ENCODE measurements around a stretch of chr3.

GRCh38 chr3:187290453-187290921 lies 1.1 kb downstream of the MASP1 start:
- RRBS: no CpG with 5 or more reads among the region's 1 CpG

DNA sequence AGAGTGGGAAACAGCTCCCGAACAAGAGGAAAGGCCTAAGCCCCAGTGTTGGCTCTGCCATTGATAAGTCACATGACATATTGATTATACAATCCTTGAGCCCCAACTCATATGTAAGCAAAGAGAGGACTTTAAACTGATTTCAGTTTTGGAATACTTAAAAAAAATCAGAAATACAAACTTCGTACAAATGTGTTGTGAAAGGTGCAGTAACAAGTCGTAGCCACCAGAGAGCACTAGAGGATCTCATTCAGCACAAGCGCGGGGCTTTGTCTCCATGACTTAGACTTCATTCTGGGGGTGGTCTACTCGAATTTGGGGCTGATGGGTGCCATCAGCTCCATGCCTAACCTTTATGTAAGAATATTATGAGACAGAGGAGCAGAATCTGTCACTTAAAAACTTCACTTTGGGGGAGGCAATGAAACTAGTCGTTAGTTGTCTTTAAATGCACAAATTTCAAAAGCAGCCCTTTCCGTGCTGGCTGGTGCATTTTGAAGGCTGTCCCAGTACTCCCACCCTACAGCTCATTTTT lies 27.3 kb upstream of the MASP1 start:
- RRBS: no CpG with 5 or more reads among the region's 8 CpGs

GRCh38 chr3:187367058-187367457 lies 1.1 kb upstream of the RTP4 start:
- RRBS: no CpG with 5 or more reads among the region's 6 CpGs

DNA sequence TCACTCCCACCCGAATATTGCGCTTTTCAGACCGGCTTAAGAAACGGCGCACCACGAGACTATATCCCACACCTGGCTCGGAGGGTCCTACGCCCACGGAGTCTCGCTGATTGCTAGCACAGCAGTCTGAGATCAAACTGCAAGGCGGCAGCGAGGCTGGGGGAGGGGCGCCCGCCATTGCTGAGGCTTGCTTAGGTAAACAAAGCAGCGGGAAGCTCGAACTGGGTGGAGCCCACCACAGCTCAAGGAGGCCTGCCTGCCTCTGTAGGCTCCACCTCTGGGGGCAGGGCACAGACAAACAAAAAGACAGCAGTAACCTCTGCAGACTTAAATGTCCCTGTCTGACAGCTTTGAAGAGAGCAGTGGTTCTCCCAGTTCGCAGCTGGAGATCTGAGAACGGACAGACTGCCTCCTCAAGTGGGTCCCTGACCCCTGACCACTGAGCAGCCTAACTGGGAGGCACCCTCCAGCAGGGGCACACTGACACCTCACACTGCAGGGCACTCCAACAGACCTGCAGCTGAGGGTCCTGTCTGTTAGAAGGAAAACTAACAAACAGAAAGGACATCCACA lies 44.3 kb downstream of the RTP4 start:
- RRBS: no CpG with 5 or more reads among the region's 18 CpGs

GRCh38 chr3:187741817-187742041 lies 3.5 kb downstream of the BCL6 start:
- RRBS: no CpG with 5 or more reads among the region's 4 CpGs

GRCh38 chr3:187989727-187990253 lies 164.2 kb upstream of the LPP start:
- RRBS: no CpG with 5 or more reads among the region's 9 CpGs

DNA sequence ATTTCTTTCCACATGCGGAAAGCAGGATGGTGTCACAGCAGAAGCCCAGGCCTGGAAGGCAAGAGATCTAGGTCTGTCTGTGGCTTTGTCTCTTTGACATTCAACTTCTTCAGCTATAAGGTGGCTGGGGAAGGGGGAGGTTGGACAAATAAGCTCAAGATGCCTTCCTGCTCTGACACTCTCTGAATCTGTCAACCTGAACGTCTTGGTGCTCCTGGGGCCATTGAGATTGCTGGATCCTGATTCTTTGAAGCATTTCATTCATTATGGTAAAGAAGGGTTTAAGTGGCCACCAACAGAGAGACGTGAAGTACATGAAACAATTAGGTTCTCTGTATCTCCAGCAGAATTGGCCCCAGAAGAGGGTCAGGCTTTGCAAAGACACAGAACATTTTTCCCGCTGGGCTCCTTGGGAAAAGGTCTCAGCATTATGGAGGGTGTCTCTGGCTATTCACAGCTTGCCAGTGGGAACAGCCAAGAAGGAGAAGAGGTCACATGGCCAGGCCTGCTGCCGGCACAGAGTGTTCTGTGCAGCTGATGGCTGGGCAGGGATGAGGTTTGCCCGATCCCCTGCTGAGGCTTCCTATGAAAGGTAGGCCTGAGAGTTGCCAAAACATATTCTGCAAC lies 77.9 kb upstream of the LPP start:
- RRBS: no CpG with 5 or more reads among the region's 6 CpGs

DNA sequence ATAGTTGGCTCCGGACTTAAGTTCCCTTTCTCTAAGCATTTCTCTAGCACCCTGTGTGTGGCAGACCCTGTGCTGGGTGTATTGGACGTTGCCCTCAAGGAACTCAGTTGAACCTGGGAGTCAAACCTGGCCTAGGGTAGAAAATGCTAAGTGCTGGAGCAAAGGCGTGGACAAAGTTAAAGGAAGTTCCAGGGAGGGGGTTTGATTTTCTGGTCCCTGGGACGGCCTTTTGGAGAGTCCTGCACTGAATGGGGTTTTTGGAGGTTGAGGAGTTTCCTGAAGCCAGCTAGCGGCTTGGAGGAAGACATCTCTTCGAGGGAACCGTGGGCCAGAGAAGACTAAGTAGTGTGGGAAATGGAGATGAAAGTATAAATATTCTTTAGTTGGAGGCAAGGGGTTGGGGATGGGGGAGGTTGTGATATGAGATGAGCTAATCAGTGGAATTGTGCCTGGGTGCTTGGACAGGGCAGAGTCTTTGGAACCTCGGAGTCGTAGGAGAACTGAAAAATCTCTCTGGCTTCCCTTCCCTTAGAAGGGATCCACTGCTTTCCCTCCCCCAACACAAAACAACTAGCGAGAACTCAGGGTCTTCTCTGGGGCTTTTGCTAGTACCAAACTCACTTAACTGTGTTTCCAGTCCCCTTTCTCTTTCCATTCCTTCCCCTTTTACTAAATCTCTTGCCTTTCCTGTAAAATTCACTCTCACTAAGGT lies 902 bp downstream of the LPP start:
- RRBS: 17% methylated on average over 1 of the region's 10 CpGs

DNA sequence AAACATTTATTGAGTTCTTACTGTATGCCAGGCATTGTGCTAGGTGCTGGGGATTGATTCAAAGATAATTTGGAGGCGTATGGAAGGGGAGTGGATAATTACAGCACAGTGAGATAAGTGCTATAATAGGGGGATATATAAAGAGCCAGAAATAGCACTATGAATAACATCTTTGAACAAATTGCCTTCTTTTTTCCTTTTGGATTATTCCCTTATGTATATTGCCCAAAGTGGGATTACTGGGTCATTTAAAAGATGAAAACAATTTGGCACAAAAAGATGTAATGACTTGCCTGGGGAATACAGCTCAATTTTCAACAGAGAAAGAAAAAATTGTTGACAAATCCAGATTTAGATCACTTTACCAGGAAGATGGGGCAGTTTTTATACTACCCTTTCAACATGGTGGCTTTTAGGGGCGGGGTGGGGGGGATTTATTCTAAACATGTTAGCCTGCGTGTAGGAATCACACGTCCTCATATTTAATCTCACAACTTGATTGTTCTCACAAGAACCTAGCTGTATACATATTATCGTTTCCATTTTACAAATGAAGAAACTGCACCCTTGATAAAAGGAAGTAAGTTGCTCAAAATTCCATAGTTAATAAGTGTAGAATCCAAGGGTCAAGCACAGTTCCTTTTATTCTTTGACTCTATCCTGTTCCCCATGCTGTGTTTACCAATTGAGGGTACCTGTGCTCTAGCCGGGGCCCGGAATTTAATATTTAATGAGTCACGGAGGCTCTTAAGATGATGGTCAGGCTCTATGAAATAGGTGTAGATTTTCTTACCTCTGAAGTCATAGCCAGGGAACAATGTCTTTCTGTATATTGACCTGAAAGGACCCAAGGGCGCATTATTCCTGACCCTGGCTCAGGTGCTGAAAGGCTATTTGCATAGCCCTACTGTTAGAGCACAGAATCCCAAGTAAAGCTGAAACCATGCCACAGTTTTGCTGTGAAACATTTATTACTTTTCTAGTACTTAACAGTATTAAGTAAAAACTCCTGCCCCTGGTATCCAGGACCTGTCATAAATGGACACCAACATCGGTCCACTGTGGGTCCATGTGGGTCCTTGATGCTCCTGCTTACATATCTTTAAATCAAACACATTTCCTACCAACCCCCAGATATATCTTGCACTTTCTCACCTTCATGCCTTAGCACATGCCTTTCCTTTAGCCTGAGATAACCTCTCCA lies 65.1 kb downstream of the LPP start:
- RRBS: no CpG with 5 or more reads among the region's 10 CpGs

DNA sequence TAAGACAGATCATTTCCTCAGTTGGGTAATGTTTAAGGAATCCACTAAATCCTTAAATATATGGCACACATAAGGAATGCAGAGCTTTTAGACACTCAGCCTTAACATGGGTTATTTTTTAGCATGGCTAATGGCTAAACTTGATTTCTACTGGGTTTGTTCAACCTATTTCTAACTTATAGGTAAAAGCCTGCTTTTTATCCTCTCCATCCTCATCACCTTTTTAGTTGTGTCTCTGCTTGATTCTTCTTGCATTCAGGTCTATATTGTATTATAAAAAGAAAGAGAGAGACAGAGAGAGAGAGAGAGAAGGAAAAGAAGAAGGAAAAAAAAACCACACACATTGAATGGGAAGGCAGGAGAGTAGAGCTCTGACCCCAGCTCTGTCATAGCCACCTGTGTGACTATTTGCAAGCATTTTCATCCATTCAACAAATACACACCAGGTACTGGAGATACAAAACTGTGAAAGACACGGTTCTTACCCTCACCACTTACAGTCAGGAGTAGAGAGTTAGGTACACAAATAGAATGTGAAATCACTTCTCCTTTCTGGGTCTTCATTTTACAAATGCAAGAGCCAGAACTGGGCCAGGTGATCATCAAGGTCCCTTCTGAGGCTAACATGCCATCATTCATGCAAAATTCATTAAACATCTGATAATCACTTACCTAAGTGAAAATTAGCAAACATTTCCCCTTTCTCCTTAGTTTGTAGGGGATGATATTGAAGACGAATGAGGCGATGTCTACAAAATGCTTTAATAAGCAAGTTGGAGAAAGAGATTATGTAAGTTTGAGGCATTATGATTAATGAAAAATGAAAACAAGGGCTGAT lies 88.4 kb downstream of the LPP start:
- RRBS: no CpG with 5 or more reads among the region's 3 CpGs

GRCh38 chr3:188270189-188270955 lies 116.4 kb downstream of the LPP start:
- RRBS: no CpG with 5 or more reads among the region's 7 CpGs

DNA sequence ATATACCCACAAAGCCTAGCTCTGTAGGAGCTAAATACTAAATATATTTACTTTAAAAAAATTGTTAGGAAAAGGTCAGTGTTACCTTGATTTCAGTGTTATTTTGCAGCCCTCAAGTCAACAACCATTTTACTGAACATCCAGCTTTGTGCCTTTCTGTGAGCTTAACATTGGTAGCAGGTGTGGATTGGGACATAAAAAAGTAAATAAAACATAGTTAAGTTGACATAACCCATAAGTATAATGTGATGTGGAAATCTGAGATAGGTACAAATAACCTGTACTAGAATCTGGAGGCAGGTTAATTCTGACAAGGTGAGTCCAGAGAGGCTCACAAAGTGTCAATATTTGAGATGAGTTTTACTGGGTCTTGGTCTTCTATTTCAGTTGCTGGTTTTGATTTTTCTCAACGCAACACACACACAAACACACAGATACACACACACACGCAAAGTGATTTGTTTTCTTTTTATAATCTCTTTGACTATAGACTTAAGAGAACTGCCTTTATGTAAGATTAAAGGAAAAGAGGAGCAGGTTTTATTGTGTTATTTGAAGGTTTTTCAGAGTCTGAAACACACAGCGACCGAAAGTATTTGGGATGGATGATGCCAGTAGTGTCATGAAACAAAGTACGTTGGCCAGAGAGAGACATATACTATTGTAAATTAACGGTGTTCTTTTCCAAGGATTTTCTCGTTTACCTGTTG lies 151.4 kb downstream of the LPP start:
- RRBS: no CpG with 5 or more reads among the region's 7 CpGs

GRCh38 chr3:188339346-188340132 lies 185.6 kb downstream of the LPP start:
- RRBS: no CpG with 5 or more reads among the region's 11 CpGs

- RRBS: no CpG with 5 or more reads among the region's 5 CpGs
Measured at GRCh38 chr3:188402361-188403033, 248.5 kb downstream of the LPP start.

DNA sequence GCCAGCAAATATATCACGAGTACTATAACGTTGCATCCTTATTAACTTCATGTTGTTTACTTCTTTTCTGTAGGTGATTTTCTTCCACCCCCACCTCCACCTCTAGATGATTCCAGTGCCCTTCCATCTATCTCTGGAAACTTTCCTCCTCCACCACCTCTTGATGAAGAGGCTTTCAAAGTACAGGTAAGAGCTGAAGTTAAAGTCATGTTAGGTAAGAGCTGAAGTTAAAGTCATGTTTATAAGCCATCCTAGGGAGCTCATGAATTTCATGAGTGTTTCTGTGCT lies 330.5 kb downstream of the LPP start:
- RRBS: no CpG with 5 or more reads among the region's 2 CpGs

DNA sequence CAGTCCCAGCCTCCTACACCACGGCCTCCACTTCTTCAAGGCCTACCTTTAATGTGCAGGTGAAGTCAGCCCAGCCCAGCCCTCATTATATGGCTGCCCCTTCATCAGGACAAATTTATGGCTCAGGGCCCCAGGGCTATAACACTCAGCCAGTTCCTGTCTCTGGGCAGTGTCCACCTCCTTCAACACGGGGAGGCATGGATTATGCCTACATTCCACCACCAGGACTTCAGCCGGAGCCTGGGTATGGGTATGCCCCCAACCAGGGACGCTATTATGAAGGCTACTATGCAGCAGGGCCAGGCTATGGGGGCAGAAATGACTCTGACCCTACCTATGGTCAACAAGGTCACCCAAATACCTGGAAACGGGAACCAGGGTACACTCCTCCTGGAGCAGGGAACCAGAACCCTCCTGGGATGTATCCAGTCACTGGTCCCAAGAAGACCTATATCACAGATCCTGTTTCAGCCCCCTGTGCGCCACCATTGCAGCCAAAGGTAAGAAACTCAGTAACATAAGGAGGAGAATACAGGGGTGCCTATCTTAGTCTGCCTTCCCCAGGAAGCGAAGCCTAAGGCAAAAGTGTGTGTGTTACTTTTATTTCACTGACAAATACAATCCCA lies 455.5 kb downstream of the LPP start:
- RRBS: no CpG with 5 or more reads among the region's 7 CpGs

DNA sequence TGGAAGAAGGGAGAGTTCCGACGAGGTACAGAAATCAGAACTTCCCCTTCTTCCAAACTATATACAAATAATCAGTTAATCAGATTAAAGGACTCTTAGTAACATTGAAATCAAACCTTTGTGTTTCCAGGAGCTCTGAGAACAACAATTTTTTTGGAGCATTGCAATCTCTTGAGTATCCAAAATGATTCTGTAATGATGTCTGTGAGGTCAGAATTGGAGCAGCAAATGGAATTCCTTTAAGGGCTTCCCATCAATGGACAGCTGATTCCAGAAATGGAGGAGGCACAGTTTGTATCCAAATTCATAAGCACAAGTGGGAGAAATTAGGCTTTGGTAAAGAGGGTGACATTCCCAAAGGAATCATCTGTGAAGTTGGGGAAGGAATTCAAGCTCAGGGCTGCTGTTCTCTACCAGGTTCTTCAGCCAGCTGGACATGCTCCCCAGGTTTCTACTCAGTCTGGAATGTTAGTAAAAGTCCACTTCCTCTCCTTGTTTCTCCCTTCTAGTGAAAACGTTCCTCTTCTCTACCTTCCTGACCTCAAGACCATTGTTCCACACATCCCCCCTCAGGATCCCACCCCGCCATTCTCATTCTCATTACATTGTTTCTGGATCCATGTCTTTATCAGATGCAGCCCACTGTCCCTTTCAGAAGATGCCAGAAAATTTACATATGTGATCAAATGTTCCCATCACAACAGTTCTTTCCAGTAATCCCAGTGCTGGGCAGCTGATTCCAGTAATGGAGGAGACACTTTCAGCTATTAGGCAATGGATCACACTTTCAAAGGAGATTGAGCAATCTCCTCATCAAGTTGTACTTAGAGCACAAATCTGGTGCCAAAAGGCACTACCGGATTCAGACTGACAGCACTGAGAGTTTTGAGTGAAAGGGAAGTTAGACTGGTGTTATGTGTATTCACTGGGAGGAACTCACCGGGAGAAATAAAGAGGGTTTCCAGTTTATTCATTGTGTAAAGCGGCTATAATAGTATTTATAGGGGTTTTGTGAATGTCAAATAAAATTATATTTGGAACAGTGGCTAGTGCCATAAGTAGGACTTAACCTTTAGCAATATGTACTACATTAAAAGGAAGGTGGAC lies 391.3 kb upstream of the TPRG1 start:
- RRBS: 8% methylated on average over 1 of the region's 7 CpGs

DNA sequence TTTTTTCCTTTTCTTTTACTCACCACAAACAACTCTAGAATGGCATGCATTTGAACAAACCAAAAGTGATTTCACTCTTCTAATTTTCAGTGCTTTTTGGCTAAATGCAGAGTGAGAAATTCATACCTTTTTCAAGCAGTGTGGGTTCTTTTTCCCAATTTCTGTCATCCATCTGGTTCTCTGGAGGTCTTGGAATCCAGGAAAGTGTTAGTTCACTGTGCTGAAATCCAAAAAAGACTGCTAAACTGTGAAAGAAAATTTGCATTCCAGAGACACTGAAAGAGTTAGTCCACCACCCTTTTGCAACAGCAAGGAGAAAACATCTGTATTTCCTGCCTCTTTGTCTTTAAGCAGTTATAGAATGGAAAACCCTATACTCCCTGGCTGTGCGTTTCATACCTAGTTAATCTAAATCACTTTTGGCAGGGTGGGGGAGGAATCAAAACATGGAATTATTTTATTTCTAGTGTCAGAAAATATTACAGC lies 317.9 kb upstream of the TPRG1 start:
- RRBS: no CpG with 5 or more reads among the region's 1 CpG

DNA sequence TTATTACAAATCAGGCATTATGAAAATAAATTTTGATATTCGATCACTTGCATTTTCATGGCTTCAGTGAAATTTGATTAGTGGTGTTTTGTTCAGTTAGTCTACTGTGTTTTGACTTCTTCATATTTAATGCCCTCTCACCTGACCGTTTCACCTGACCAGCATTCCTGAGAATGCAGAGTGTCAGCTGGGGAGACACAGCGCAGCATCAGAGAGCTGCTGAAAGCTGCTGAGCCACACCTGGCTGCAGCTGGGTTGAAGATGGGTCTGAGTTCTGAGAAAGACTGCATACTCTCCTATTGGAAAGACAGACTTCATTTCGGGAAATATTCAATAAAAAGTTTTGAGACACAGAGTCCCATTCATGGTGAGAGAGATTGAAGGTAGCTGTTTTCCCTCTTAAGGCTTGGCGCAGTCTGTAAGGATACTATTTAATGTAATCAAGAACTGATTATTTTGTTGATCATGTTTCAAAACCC lies 193.5 kb upstream of the TPRG1 start:
- RRBS: no CpG with 5 or more reads among the region's 5 CpGs

GRCh38 chr3:188979405-188979764 lies 192.4 kb upstream of the TPRG1 start:
- RRBS: no CpG with 5 or more reads among the region's 5 CpGs

All from cardiac fibroblast (primary cell).